MCF 10A (cell line): ENCODE measurements around a stretch of chr12.

GRCh38 chr12:105014501-105015139 lies 28.5 kb downstream of the NOPCHAP1 start:
- PRO-cap = no peak
- RRBS = no CpG with 5 or more reads among the region's 2 CpGs

GRCh38 chr12:105321839-105322662 lies 8.4 kb upstream of the C12orf75 start:
- PRO-cap = no peak
- RRBS = no CpG with 5 or more reads among the region's 6 CpGs

DNA sequence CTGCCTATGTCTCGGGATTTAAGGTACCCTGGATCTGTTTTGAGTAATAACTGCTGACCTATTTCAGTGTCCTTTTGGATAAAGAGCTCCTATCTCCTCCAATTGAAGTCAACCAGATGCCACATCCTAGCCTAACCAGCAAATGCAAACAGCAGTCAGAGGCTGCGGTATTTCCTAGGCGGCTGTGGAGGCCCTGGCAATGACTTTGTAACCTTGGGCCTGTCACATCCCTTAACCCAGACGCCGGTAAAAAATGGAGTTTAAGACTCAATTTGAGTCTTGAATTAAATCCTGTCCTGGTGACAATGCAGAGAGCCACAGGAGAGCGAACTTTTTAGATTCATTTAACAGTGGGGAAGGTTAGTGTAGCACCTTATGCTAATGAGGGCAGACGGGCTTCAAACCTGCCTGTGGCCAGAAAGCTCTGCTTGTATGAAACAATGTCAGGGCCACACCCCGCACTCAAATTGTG lies 1.3 kb downstream of the C12orf75 start:
- PRO-cap = no peak
- RRBS = no CpG with 5 or more reads among the region's 8 CpGs

DNA sequence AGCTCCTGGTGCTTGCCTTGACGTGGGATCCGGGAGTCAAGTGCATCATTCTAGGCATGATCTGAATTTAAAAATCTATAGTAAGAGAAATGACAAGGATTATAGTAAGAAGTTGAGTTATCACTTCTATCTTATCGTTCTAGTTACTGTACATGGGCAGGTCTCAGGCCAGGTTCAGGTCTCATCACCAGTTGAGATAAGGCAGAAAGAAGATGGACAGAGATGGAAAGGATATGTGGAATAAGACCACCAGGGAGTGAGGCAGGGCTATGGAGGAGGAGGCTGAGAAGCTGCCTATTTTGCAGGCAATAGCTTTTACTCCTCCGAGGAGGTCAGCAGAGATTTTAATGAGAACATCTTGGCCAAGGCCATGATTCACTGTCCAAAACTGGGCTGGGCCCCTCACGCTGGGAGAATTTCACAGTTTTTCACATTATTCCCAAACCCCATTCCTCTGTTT lies 283.6 kb downstream of the NUAK1 start:
- PRO-cap = no peak
- RRBS = no CpG with 5 or more reads among the region's 5 CpGs

DNA sequence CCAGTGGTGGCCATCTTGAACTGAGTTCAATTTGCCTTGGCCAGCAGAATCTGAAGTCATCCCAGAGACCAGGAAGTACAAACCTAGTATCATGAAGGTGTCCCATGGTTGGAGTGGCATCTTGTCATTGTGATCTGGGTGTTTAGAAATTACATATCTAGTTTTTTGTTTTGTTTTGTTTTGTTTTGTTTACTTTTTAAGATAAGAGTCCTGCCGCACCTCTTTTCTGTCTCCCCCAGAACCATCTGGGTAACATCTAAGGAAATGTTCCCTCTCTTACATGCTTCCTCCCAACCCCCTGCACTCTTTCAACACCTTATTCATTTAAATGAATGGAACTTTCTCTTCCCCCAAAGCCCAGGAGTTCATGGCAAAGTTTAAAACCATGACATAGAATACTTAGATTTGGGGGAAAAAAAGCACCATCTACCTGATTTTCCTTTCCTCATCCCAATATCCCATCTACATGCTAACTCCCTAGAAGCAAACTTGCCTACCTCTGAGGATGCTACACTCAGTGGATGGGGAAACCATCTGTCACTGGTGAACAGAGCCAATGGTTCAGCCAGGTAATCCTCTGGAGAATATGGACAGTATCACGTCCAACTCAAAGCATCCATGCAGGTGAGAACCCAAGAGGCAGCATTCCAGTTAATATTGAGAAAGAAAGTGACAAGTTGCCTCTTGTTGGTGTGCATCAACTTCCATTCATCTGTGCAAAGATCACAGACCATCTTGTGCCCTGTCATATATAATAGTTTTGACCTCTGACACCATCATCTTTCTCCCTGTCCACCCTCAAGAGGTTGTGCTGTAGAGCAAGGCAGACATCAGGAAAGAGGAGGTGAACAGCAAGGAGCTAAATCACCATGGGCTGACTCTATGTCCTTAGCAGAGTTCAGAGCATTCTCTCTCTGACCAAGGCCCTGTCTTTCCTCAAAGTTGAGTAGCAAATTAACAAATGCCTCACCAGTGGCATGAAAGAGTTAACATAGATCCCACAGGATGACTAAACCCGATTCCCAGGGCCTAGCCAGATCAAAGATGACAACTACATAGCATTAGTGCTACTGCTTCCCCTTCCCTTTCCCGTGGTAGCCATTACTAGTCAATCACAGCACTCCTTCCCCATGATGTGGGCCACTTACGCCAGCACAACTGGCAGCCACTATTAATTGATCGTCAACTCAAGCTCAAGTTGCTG lies 73.2 kb downstream of the NUAK1 start:
- PRO-cap = no peak
- RRBS = no CpG with 5 or more reads among the region's 6 CpGs

DNA sequence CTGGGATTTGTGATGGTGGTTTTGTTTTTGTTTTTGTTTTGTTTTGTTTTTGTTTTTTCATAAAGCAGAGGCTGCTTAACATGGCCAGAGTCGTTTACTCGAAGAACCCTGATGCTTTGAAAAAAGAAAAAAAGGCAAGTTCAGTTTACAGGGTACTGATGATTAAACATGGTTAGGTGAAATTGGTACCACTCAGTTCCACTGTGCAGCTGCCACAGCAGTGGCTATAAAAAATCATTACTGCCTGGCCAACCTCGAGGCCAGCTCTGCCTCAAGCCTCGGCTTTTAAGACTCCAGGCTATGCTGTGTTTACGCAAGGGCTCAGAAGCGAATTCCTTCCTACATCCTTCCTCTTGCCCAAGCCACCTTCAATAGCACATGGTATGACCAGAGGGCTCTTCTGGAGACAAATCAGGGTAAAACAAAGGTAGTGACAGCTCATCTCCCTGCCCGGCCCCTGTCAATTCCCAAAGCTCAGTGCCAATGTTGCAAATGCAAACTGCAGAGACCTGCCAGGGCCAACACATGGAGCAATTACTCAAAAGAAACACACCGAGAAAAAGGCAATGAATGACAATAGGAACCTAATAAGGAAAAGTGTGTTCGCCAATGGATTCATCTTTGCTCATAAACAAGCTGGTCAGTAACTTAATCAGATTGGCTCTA lies 31.9 kb downstream of the NUAK1 start:
- PRO-cap = no peak
- RRBS = no CpG with 5 or more reads among the region's 9 CpGs

DNA sequence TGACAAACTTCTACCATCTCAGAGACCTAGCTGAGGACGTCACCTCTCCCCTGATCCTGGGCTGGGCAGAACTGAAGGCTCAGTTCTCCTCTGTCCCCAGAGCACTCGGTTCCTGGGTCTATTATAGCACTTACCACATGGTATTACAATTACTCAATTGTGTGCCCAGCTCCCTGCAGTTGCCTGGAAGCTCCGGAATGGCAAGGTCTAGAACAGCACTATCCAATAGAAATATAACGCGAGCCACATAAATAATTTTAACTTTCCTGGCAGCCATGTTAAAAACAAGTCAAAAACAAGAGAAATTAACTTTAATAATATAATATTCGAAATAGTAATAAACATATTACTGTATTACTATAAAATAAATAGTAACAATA lies 7.4 kb upstream of the NUAK1 start:
- PRO-cap = no peak
- RRBS = no CpG with 5 or more reads among the region's 6 CpGs

GRCh38 chr12:106237882-106238236 lies 10.0 kb downstream of the CKAP4 start:
- PRO-cap = no peak
- RRBS = no CpG with 5 or more reads among the region's 6 CpGs

GRCh38 chr12:106249580-106250218 lies 1.9 kb upstream of the CKAP4 start:
- PRO-cap = no peak
- RRBS = no CpG with 5 or more reads among the region's 6 CpGs

- PRO-cap = no peak
- RRBS = no CpG with 5 or more reads among the region's 3 CpGs
Observed at GRCh38 chr12:106271942-106272434, 24.2 kb upstream of the CKAP4 start.

GRCh38 chr12:106303919-106304618 lies 1.5 kb downstream of the TCP11L2 start:
- PRO-cap = no peak
- RRBS = no CpG with 5 or more reads among the region's 5 CpGs

DNA sequence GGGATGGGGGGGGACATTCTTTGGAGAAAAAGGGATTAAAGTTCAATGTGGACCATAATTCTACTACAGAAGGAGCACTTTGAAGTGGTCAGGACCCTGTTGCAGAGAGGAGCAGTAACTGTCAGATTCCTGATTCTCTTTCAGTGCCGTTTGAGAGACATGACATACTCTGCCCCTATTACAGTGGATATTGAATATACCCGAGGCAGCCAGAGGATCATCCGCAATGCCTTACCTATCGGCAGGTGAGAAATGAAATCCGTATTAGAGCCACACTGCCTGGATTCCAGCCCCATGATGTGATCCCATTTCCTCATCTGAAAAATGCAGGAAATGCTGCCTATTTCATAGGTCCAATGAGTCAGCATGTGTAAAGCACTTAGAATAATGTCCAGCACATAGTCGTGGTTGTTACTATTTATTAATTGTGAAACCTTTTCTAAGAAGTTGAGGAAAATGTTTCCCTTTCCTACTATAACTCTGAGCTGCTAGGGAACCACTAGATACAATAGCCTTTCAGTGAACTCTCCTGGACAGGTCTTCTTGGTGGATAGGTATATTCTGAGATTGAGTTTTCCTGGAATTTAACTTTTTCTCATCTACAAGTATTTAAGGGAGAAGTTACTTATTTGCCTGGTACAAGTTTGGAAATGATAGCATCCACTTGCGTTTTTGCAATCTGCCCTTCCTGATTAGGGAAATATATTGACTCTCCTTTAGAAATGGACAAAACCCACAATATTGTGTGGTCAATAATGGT lies 12.1 kb downstream of the POLR3B start:
- PRO-cap = bidirectional peak, plus-strand start at position 378 of the sequence, minus-strand start at position 319 of the sequence
- RRBS = no CpG with 5 or more reads among the region's 7 CpGs

- PRO-cap = no peak
- RRBS = no CpG with 5 or more reads among the region's 5 CpGs
Observed at GRCh38 chr12:107091349-107091991, 1.9 kb downstream of the CRY1 start.

- PRO-cap = no peak
- RRBS = no CpG with 5 or more reads among the region's 1 CpG
Observed at GRCh38 chr12:107101701-107102079, 8.3 kb upstream of the CRY1 start.

- PRO-cap = no peak
- RRBS = no CpG with 5 or more reads among the region's 11 CpGs
Observed at GRCh38 chr12:107731022-107732348, 29.5 kb downstream of the PRDM4 start.

DNA sequence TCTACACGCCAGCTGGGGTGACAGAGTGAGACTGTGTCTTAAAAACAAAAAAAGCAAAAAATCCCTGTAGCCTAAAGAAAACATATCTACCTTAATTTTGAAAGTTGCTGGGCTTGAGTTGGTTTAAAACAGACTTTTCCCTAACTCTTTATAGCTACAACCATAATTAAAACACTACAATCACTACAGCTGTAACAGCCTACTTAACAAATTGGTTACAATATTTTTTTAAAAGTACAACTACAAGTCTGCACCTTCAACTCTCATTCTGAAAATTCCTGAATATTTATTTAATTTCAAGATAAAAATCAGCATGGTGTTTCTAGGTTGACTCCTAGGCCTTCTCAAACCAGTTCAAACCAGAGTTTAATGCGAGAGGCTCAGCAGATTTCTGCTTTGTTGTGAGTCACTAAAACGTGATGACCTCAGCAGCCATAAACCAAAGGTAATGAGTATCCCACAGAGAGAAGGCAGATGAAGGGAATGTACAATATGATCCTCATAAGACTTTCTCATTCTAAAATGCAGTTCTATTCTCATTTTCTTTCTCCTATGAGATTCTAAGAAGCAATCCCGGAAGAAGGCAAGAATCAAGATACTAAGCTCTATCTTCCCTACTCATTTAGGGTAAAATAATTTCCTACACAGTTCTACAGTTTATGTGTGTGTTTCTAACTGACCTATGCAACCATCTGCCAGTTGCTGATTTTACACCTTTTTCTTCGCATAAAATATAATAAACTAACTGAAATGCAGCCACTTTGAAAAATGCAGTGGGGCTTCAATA lies 1.5 kb downstream of the PRDM4 start:
- PRO-cap = bidirectional peak, plus-strand start at position 462 of the sequence, minus-strand start at position 371 of the sequence
- RRBS = no CpG with 5 or more reads among the region's 5 CpGs

GRCh38 chr12:107845417-107846236 lies 71.1 kb downstream of the ASCL4 start:
- PRO-cap = no peak
- RRBS = 91% methylated on average over 17 of the region's 46 CpGs

DNA sequence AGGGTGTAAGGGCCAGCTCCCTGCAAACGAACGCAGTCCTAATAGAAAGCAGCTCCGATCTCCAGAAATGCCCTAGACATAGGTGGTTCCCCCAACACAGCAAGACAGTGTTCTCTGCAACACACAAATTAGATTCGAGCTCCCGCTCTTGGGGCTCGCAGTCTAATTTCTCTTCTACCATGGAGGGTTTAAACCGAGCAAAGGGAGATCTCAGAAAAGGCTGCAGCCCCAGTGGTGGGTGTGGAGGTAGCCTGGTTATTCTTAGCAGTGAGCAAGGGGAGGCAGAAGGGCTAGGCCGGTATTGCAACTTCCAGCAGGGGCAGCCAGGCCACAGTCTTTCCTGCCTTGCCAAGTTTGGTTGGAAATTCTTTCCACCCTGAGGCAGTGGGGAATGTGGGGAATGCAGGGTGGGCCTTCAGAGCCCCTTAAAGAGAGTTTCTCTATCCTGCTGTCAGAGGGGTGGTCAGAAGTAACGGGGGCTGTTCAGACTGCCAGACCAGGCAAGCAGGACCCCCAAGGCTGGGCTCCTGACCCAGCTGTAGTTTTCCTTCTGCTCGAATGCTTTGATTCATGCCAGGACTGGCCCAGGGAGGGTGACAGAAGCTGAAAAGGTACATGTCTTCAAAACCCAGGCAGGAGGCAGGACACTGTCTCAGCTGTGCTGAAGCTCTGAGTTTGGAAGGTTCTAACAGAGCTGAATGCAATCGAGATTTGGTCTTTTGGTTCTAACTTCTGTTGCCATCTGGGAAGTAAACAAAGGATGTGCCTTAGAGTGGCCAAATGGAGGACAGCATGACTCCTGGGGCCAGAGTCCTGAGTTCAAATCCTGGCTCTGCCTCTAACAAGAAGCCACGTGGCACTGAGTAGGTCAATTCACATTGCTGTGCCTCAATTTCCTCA lies 15.8 kb upstream of the WSCD2 start:
- PRO-cap = no peak
- RRBS = no CpG with 5 or more reads among the region's 12 CpGs

DNA sequence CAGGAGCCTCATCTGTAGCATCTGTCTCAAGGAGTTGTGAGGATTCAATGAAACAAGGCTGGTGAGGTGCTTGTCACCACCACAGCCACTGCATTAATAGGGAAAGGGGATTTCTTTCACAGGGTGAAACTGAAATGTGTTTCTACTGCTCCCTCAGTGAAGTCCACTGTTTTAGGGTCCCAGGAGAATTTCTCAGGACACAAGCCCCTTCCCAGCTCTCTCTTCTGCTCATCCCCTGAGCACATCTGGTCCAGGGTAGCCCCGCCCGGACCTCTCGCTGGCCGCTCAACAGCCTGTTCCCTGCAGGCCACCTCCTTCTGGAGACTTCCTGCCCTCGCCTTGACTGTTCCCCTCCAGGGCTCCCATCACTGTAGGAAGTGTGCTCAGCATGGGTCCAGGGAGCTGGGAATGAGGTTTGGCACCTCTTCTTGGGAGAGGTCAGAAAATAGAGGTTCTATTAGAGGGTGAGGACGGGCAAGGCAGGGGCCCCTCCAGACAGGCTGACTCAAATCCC lies 30.9 kb downstream of the CMKLR1 start:
- PRO-cap = no peak
- RRBS = no CpG with 5 or more reads among the region's 6 CpGs

DNA sequence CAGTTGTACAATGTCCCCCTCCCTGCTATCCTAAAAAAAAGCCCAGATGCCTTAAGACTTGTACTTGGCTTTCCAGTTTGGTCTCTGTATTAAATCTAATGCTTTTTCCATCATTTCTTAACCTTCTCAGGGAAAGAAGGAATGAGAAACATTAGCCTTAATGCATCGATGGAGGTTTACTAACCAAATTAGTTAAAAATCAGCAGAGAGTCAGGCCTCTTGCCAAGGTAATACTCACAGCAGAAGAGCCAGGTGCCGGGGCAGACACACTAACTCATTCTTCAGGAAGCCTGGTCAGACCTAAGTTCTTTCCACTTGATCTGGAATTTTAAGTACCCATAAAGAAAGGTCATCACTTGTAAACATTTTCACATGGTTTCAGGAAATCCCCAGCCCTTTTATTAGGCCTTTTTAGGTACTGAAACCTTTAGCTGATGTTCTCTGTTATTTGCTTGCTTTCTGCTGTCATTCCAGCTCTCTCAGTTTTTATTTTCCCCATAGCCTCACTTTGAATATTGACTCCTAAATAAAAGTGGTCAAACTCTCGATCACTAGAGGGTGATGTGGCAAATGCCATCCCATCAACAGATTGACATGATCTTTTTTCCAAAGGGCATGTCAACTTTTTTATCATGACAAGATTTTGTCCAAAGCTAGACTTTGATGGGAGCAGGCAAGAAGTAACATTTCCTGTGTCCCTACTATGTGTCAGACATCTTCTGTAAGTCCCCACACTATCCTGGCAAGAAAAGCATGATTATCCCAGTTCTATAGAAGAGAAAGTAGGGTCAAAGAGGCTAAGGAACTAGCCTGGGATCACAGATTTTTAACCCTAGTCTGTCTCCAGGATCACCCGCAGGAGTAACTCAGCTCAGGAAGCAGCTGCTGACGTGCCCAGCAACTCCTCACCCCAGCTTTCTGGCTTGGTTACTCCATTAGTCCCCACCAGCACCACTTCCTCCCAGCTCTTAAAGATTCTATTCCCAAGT lies 5.7 kb downstream of the ISCU start:
- PRO-cap = no peak
- RRBS = no CpG with 5 or more reads among the region's 5 CpGs